Heart left ventricle (tissue), 7 donors: ENCODE measurements around a stretch of chr1.

DNA sequence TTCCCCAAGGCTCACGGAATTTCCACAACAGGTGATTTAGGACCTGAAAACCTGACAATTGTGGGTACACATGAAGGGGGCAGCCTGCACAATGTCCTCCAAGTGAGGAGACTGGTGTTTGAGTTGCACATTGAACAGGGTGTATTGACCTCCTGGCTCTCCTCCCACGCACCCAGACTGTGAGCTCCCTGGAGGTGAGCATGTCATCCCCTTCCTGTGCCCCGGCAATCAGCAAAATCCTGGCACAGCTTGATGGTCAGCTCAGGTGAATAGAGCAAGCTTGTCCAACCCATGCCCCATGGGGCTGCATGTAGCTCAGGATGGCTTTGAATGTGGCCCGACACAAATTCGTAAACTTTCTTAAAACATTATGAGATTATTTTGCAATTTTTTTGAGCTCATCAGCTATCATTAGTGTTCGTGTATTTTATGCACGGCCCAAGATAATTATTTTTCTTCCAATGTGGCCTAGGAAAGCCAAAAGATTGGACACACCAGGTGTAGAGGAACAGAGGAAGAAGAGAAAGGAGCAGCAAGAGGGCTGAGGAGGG, 1.1 kb downstream of the CYP4A22 start:
- PRO-cap, 6 experiments: no peak in any of the 6 experiments
- RAMPAGE, long total RNA, 2 experiments: no peak in any of the 2 experiments
- RRBS: no CpG with 5 or more reads among the region's 7 CpGs

DNA sequence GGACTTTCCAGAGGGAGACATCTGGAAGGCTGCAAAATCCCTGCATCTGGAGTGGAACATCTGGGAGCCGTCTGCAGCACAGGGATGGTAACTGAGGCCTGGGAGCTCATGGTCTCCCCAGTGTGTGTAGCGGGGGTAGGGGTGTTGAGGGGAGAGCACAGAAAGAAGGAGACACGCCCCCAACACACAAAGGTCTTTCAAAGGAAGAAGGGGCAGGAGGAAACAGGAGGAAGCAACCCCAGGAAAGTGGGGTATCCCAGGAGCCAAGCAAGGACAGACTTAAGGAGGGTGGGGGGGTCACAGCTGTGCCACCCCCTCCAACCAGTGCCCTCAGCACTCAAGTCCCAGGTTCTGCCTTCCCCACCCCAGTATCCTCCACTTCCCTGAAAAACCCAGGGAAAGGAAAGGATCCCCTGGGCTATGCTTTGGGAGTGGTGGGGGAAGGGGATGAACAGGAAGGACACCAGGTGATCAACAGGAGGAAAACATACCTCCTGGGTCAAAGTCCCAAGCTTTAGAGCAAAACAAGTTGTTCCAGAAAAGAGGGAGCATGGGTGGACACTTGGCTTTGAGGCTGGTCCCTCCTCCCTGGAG, 2.4 kb upstream of the PDZK1IP1 start:
- PRO-cap, 6 experiments: no peak in any of the 6 experiments
- RAMPAGE, long total RNA, 2 experiments: no peak in any of the 2 experiments
- RRBS: no CpG with 5 or more reads among the region's 3 CpGs

DNA sequence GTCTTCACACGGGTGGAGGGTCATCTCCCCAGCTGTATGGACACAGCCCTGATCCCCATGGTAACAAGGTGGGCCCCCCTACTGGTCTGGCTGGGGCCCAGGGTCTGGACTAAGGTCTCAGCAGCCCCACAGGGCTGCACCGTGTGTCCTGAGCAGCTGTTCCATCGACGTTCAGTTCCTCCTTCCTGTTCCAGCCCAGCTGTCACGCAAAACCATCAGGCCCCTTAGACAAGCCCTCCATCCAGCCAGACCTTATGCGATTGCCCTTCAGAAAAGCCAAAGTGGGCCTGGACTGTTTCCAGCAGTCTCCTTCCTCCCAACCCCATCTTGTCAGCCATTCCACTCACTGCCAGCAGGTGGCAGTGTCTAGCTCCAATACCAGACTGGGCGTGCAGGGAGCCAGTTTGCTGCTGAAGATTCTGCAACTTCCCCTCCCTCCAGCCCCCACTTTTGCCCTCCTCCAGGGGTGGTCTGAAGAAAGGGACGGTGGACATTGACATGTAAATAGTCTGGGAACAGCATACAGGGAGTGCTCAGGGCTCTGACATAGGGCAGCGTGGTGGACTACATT, 3.0 kb upstream of the PDZK1IP1 start:
- PRO-cap, 6 experiments: no peak in any of the 6 experiments
- RAMPAGE, long total RNA, 2 experiments: no peak in any of the 2 experiments
- RRBS: no CpG with 5 or more reads among the region's 9 CpGs

- PRO-cap, 6 experiments: peak in 6 of 6 experiments; most common plus-strand start chr1:47229014 (in 5); most common minus-strand start chr1:47228878 (in 6)
- RAMPAGE, long total RNA, 2 experiments: no peak in any of the 2 experiments
- RRBS: 30% methylated on average over 7 of the region's 49 CpGs
Measured at GRCh38 chr1:47228671-47230031, 2.9 kb downstream of the TAL1 start.

DNA sequence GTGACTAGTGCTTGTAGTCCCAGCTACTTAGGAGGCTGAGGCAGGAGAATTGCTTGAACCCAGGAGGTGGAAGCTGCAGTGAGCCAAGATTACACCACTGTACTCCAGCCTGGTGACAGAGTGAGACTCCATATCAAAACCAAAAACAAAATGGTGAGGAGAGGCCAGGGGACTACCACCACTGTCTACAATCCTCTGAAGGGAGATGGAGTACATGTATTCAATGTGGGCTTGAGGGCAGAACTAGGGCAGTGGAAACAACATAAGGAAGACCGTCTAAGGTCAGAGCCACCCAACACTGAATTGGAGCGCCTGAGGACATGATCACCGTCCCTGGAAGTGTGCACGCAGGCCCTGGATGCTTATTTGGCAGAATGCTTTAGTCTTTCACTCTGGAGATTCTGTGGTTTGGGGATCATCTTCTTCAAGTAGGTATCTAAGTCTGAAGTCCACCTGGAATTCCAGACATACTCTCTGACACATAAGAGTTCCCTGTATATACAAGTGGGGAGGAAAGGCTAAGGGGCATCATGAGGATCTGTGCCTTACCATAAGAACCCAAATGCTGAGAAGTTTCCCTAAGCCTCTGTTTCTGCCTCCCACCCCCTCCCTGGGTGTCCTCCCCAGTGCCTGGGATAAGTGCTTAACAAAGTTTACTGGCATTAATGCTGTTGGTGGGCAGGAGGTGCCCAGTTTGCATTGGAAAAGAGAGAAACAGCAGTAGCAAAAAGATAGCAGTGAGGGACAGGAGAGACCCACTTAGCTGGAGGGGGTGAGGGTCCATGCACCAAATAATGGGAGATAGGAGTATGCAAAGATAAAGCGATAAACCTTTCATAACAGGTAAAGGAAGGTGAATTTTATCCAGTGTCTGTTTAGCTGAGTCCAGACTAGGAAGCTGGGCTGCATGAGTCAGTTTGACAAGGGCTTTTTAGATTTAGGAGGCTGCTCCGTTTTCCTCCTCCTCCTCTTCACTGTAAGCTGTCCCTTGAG, 28.6 kb upstream of the FOXE3 start:
- PRO-cap, 6 experiments: no peak in any of the 6 experiments
- RAMPAGE, long total RNA, 2 experiments: no peak in any of the 2 experiments
- RRBS: no CpG with 5 or more reads among the region's 6 CpGs

GRCh38 chr1:47390608-47391051, 25.5 kb upstream of the FOXE3 start:
- PRO-cap, 6 experiments: no peak in any of the 6 experiments
- RAMPAGE, long total RNA, 2 experiments: no peak in any of the 2 experiments
- RRBS: no CpG with 5 or more reads among the region's 2 CpGs

DNA sequence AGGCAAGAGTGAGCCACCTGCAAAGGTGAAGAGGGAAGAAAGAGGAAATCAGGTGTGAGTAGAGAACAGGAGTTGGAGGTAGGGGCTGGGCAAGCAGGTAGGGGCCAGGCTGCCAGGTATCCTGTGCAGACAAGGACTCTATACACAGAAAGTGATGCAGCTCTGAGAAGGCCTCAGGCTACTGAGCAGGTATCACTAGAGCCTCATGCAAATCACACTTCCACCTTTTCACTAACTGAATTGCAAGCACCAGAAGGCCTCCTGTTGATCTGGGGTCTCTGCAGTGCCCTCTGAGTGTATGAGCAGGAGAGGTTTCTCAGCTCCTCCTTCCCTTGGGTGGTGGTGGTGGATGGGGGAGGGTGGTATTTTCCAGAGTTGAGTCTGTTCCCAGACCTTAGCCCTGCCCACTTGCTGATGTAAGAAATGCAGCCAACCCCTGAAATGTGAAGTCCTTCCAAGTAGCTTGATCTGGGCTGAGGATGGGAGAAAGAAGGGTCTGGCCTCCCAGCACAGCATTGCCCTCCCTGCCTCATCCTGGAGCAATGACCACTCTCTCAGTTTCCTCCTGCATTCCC, 6.4 kb upstream of the FOXD2 start:
- PRO-cap, 6 experiments: no peak in any of the 6 experiments
- RAMPAGE, long total RNA, 2 experiments: no peak in any of the 2 experiments

DNA sequence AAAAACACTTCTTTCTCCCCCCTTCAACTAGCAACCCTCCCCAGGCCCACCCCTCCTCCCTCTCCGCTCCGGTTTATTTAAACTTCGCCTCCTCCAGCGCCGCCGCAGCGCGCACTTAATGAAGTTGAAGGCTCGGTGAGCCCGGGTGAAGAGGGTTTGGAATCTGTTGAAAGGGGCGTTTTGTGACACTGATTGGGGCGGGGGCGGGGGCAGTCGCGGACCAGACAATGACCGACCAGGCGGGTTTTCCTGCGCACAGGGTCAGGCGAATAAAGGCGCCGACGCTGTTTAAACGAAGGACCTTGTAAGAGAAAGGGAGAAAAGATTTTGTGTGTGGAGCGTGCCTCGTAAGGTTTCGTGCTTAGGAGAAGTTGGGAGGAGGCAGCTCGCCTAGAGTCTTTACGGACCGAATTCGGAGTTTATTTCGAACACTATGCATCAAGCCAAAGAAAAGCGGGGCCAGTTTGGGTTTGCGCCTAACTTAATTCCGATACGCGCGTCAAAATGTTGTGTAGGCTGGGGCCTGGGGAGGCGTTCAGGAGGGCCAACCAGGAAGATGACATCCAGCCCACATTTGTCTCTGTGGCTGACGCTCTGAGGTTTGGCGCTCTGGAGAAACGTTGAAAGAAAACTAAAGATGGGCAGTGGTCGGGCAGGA, 6.3 kb downstream of the FOXD2 start:
- PRO-cap, 6 experiments: no peak in any of the 6 experiments
- RAMPAGE, long total RNA, 2 experiments: no peak in any of the 2 experiments
- RRBS: 13% methylated on average over 9 of the region's 42 CpGs

DNA sequence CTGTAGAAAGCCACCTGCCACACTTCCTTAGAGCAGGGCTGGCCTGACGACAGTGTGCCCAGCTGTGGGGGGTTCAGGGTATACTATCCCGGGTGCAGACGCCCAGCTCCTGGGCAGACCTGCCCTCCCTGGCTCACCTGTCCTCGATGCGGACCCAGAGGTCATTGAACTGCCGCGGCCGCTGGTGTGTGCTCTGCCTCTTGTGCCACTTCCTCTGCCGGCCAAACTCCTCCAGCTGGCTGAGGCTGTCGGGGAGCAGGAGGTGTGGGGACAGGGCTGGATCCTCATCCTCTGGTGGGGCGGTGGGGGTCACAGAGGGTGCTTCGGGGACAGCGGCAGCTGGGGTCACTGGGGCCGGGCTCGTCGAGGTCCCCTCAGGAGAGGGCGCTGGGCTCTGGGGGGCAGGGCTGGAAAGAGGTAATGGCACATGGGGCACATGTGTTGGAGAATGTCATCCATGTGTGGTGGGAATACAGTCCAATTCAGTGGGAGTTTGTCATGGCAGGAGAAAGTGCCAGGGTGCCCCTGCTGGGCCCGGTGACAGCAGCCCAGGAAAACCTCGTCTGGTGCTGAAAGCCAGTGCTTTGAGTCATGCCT, 222.1 kb downstream of the TRABD2B start:
- PRO-cap, 6 experiments: no peak in any of the 6 experiments
- RAMPAGE, long total RNA, 2 experiments: no peak in any of the 2 experiments
- RRBS: no CpG with 5 or more reads among the region's 19 CpGs

DNA sequence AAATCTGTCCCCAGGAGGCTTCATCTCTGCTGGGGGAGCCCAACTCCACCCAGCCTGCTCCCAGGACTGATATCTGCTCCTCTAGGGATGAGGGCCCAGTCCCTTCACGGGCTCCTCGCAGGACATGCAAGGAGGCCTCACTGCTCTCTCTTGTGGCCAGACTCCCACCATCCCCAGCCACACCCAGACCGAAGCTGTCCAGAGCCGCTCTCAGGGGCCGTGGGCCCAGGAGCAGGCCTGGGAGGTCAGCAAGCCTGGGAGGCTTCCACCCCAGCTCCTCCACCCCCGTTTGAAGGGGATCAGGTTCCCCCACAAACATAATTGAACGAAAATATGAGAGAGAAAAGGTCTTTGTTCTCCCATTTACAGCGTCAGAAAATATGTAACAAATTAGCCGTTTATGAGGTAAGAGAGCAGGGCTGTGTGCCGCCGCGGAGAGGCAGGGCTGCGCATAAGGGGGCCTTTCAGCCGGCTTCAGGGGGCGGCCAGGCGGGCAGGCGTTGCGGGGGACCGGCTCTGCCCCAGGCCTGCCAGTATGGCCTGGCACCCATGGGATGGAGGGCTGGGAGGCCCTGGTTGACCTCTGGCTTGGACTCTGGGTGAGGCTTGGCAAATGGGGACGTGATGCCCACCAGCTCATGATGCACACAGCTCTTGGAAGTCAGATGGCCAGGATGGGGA, 179.4 kb downstream of the TRABD2B start:
- PRO-cap, 6 experiments: no peak in any of the 6 experiments
- RAMPAGE, long total RNA, 2 experiments: no peak in any of the 2 experiments
- RRBS: 85% methylated on average over 5 of the region's 20 CpGs

DNA sequence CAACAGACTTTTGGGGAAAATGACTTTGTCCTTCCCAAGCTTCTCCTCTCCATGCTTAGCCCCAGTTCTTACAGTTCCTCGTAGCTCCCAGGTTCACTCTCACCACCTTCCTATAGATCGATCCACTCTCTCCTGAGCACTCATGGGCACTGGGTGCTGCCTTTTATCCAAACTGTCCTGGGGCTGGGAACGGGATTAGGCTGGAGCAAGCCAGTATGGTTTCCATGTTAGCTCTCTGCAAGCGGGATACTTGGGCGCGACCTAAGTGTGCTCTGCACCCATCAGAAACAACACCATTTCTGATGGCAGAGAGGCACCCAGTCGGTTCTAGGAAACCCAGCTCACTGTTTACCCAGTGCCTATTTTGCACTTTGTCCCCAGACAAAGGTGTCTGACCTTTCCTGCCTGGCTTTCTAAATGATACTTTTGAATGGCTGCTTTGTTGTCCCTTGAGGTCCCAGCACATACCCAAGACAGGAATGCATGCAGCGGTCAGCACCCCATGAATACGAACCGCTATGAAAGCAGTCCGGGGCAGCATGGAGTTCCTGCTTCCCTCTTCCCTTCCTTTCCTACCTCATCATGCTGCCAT, 84.0 kb downstream of the TRABD2B start:
- PRO-cap, 6 experiments: no peak in any of the 6 experiments
- RAMPAGE, long total RNA, 2 experiments: no peak in any of the 2 experiments
- RRBS: no CpG with 5 or more reads among the region's 11 CpGs

- PRO-cap, 6 experiments: no peak in any of the 6 experiments
- RAMPAGE, long total RNA, 2 experiments: no peak in any of the 2 experiments
- RRBS: no CpG with 5 or more reads among the region's 8 CpGs
Measured at GRCh38 chr1:48239308-48240032, 17.0 kb downstream of the SLC5A9 start.

GRCh38 chr1:48409385-48409840, 62.6 kb downstream of the SPATA6 start:
- PRO-cap, 6 experiments: no peak in any of the 6 experiments
- RAMPAGE, long total RNA, 2 experiments: no peak in any of the 2 experiments
- RRBS: no CpG with 5 or more reads among the region's 3 CpGs

GRCh38 chr1:48472323-48472654, 285 bp upstream of the SPATA6 start:
- PRO-cap, 6 experiments: peak in 6 of 6 experiments; most common plus-strand start chr1:48472389 (in 6)
- RAMPAGE, long total RNA, 2 experiments: no peak in any of the 2 experiments
- RRBS: no CpG with 5 or more reads among the region's 14 CpGs

DNA sequence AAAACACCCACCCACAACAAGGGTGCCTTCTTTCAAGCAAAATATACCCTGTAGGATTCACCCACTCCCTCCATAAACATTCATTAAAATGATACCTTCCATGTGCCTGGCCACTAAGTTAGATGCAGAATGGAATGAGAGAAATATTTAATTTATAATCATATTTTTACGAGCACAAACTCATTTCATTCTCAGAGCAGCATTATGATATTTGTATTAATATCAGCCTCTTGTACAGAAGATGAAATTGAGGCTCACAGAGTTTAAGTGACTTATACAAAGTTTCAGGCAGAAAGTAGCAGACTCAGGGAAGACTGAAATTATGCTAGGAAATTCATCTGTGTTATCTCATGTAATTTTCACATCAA, 2.3 kb upstream of the AGBL4 start:
- PRO-cap, 6 experiments: peak in 1 of 6 experiments; most common minus-strand start position 69 of the sequence (in 1)
- RAMPAGE, long total RNA, 2 experiments: no peak in any of the 2 experiments
- RRBS: no CpG with 5 or more reads among the region's 1 CpG

- PRO-cap, 6 experiments: no peak in any of the 6 experiments
- RAMPAGE, long total RNA, 2 experiments: no peak in any of the 2 experiments
- RRBS: no CpG with 5 or more reads among the region's 15 CpGs
Measured at GRCh38 chr1:50109342-50110121, 812 bp downstream of the ELAVL4 start.

GRCh38 chr1:50525305-50525678, 102.0 kb upstream of the DMRTA2 start:
- PRO-cap, 6 experiments: no peak in any of the 6 experiments
- RAMPAGE, long total RNA, 2 experiments: no peak in any of the 2 experiments
- RRBS: no CpG with 5 or more reads among the region's 2 CpGs

- PRO-cap, 6 experiments: no peak in any of the 6 experiments
- RAMPAGE, long total RNA, 2 experiments: no peak in any of the 2 experiments
- RRBS: no CpG with 5 or more reads among the region's 12 CpGs
Measured at GRCh38 chr1:50906549-50907459, 53.3 kb downstream of the FAF1 start.

DNA sequence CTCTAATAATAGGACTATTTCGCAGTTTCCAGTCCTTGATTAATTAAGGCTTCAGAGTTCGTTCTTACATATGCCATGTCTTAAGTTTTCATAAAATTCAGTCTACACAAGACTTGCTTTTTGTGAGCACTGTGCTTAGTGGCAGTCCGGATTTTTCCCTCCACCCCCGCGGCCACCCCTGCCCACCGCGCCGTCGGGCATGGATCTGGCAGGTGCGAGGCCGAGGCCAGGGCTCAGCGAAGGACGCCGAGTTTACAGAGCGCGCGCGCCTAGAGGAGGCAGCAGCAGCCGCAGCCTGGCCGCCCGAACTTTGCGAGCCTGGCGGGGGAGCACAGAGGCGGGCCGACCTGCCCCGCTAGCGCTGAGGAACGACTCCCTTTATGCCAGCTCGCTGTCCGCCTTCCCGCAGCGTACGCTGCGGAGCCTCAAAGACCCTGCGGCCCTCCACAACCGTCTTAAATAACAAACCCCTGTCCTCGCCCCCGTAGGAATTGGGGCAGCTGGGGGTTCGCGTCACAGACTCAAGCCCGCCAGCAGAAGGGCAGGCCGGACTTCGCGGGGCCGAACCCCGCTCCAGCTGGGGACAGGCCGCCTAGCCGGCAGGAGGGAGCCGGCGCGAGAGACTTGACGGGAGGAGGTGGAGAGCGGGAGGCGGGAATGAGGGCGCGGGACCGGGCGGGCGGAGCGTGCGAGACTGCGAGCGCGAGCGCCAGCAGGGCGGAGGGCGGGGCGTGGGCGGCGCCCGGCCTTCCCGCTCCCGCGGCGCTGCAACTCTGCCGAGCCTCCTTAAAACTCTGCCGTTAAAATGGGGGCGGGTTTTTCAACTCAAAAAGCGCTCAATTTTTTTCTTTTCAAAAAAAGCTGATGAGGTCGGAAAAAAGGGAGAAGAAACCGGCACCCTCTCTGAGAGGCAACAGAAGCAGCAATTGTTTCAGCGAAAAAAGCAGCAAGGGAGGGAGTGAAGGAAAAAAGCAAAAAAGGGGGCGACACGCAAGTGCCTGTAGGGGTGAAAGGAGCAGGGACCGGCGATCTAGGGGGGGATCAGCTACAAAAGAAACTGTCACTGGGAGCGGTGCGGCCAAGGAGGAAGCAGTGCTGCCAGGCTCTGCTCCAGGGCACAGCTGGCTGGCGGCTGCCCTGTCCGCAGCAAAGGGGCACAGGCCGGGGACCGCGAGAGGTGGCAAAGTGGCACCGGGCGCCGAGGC, 1.7 kb upstream of the CDKN2C start:
- PRO-cap, 6 experiments: peak in 6 of 6 experiments; most common plus-strand start position 334 of the sequence (in 5); most common minus-strand start position 207 of the sequence (in 5)
- RAMPAGE, long total RNA, 2 experiments: start-site peak on the plus strand in 2 of 2 experiments, centred at positions 760 to 895 of the sequence, 5 to 24 reads per replicate
- RRBS: 2% methylated on average over 33 of the region's 96 CpGs

DNA sequence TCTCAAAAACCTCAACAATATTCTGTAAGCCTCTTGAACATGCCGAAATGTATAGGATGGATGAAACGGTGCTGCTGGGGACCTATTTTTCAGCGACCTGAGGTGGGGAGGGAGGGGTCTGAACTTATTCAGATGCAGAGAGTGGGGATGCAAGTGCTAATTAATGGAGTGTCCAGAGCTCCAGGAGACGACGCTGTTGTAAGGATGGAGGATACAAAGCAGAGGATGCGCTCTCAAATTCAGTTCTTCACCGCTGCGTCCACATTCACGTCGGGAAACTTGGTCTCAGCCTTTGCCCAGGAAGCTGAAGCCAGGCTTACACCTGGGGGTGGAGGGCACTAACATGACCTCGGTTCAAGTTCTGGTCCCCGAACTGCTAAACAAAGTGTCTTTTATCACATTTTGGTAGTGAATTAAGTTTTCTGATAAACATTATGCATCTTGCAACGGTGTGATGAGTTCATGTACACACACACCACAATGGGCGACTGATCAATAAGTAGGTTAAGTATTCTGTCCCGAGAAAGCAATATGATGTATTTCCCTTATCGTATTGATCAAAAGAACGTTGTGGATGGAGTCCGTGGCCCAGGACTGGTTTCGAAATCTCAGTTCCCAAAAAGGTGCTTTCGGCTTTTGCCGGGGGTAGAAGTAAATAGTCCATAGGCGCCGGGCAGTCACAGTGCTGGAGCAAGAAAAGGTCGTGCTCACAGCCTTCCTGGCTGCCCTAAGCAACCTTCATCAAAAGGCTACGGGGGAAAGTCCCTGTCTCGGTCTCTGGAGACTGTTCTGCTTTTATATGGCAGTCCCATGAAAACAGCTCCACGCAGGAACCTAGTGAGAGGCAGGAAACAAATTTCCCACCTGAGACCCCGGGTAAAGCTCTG, 6.6 kb downstream of the CDKN2C start:
- PRO-cap, 6 experiments: peak in 4 of 6 experiments; most common plus-strand start position 242 of the sequence (in 4); most common minus-strand start position 202 of the sequence (in 1)
- RAMPAGE, long total RNA, 2 experiments: no peak in any of the 2 experiments
- RRBS: 2% methylated on average over 1 of the region's 28 CpGs